Daoy (cell line): ENCODE measurements around the genes NAA40, OTUB1, TRPT1, ESRRA and CCDC88B.

- RAMPAGE, long total RNA, result no peak
These were observed 740 bp downstream of the PLAAT4 start for GRCh38 chr11:63537148-63537947.

- RAMPAGE, long total RNA, result no peak
These were observed 9.4 kb downstream of the PLAAT2 start for GRCh38 chr11:63553611-63554252.

DNA sequence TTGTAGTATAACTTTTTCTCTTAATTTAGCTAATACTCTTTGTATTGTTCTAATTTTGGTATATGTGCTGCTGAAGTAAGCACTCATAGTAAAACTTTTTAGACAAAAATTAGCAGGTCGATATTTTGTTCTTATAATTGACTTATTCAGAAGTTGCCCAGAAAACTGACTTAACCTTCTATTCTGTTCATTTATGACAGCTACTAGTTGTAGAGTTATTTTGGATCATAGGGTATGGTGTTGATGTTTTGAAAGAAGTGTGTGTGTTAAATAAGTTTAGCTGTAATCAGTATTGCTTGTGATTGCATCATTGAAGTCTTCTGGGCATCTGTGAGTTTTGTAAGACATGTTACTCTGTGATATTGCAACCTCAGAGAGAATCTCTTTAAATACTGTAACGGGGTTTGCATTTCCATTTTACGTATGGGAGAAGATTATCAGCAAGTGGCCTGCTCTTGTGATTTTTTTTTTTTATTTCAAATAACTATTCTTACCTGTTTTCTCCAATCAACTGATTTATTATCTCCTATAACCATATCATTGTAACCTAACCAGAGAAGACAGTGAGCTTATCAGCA lies 7.9 kb downstream of the RTN3 start:
- RAMPAGE, long total RNA, result no peak

GRCh38 chr11:63763358-63763889 lies 5.2 kb downstream of the ZFTA start:
- RAMPAGE, long total RNA, result no peak

DNA sequence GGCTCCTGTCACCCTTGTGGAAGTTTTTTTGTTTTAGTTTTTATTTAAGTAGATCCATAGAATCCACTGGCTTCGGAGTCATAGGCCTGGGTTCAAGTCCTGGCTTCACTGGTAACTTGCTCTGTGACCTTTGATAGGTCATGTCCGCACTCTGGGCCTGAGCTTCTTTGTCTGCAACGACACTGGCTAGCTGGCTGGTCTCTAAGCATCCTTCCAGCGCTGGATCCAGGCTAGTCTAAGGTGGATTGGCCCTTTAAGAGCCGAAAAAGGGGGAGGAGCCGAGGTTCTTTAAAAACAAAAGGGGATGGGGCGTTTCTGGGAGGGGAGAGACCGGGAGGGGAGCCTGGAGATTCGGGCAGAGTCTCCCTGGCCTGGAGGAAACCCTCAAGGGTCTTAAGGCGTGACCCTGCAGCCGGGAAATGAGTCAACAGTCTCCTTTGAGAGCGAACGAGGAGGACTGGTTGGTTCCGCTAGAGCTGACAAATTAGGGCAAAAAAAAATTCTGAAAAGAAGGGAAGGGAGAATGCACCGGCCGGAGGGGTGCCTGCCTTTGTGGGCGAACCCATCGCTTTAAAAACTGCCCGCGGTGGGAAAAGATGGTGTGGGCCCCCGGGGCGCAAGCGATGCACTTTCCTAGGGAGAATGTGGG lies 1.1 kb downstream of the ZFTA start:
- RAMPAGE, long total RNA, result no peak

DNA sequence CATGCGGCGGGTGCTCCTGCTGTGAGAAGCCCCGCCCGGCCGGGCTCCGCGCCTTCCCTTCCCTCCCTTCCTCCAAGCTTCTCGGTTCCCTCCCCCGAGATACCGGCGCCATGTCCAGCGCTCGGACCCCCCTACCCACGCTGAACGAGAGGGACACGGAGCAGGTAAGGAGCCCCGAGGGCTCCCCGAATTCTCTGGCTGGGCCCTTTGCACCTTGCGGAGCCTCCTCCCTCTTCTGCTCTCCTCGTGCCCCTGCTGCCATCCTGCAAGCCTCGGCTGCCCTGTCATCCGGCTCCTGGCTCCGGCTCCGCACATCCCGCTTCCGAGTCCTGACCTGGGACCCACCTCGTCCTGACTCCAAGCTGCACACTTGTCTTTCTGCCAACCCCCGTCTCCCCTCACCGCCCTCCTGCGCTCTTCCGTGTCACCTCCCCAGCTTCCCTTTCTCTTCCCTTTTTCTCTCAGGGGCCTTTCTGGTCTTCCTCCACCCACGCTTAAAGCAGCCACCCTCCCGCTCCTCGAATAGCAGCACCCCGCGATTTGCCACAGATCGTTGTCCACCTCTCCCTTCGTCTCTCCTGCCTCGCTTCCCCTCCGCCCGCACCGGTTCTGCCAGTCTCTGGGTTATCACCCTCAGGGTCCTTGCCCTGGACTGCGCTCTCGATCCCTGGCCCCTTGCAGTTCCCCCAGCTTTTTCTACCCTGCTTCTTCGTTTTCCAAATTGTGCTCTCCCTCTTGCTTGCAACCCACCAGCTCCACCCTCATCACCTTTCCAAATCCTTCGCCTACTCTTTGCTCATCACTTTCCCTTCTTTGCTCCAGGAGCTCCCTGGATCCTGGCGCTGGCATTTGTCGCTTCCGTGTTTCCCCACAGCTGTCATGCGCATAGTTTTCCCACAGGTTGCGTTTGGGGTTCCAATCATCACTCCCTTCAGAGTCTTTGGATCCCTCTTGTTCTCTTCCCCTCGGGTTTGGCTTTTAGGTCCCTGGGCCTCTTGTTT lies 787 bp downstream of the MARK2 start:
- RAMPAGE, long total RNA, result no peak

- RAMPAGE, long total RNA, result no peak
These were observed 21.9 kb downstream of the RCOR2 start for GRCh38 chr11:63894939-63895504.

DNA sequence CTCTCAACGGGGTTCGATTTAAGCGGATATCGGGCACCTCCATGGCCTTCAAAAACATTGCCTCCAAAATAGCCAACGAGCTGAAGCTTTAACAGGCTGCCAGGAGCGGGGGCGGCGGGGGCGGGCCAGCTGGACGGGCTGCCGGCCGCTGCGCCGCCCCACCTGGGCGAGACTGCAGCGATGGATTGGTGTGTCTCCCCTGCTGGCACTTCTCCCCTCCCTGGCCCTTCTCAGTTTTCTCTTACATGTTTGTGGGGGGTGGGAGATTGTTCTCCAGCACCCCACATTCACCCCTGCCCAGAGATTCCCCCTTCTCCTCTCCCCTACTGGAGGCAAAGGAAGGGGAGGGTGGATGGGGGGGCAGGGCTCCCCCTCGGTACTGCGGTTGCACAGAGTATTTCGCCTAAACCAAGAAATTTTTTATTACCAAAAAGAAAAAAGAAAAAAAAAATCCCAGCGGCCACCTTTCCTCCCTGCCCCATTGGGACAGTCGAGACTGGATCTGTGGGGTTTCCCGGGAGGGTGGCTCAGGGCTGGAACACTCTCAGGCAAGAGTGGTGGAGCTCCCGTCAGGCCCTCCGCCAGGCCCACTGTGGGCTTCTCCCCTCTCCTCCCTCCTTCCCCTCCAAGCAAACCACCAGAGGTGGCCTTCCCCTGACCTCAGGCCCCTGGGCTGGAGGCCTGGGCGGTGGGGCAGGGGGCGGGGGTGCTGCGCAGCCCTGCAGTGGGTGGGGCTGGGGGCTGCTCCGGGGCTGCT lies 7.6 kb downstream of the RCOR2 start:
- RAMPAGE, long total RNA, result no peak

DNA sequence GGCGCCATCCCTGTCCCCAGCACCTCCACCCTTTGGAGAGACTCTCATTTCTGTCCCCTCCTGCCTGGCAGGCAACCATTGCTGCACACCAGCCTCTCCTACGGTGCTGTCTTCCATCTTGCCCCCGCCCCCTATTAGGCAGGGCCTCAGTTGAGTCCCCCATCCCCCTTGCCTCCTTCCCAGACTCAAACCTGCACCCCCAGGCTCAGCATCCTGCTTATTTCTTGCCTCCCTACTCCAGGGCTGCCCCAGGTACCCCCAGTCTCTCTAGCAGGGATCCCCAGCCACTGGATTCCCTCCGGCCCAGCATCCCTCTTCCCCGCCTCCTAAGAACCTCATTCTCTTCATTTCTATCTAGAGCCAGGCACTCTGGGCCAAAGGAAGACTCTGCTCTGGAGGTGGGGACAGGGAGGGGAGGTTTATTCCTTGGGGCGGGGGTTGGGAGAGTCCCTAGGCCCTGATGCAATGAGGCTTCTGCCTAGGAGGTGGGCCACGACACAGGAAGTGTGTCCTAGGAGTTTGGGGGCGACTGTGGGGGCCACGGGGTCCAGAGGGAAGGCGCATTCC lies 1.8 kb upstream of the RCOR2 start:
- RAMPAGE, long total RNA, result no peak

DNA sequence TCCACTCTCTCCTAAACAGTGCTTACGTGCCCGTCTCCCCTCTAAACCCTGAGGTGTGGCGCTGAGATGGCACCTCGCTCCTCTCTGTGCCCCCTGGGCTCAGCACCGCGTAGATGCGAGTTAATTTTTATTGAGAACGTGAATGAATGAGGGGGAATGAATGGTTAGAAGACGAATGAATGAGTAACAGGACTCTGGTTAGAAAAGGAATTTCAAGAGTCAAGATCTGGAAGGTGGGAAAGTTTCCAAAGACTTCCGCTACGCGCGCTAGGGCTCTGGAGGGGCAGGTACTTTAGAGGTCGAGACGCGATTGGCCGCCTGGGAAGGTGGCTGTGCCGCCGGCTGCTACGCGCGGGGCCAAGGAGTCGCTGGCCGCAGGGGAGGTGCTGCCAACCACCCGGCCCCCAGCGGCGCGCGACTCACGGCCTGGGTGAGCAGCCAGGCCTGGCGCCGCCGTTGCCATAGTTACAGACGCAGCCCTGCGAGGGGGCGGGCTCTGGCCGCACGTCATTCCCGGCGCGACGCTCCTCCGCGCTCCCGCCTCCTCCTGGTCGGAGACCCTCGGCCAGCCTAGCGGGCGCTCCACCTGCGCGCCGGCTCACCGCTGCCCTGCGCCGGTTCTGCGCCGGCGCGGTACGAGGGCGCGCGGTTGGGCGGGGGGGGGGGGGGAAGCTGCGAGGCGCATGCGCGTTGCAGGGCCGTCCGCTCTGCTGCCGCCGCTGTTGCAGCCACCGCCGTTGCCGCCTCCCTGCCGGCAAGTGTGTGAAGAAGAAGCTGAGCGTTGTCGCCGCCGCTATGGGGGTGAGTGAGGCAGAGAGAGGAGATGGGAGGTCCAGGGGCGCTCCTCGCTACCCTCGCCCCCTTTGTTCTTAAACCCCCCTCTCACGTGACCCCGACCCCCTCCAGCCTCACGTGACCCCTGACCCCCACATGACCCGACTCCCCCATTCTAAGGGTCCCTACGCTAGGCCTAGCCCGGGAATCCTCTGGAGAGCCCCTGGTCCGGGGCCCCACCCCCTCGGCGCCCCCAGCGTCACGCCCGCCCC lies at the start of gene NAA40:
TSS of gene NAA40 (plus strand) at position 701 of the 1,046 bp plus-strand sequence.
- RAMPAGE, long total RNA, result start-site peak on the plus strand centred at position 689 of the sequence, 49 bp wide, 54 and 25 reads in 2 replicates

DNA sequence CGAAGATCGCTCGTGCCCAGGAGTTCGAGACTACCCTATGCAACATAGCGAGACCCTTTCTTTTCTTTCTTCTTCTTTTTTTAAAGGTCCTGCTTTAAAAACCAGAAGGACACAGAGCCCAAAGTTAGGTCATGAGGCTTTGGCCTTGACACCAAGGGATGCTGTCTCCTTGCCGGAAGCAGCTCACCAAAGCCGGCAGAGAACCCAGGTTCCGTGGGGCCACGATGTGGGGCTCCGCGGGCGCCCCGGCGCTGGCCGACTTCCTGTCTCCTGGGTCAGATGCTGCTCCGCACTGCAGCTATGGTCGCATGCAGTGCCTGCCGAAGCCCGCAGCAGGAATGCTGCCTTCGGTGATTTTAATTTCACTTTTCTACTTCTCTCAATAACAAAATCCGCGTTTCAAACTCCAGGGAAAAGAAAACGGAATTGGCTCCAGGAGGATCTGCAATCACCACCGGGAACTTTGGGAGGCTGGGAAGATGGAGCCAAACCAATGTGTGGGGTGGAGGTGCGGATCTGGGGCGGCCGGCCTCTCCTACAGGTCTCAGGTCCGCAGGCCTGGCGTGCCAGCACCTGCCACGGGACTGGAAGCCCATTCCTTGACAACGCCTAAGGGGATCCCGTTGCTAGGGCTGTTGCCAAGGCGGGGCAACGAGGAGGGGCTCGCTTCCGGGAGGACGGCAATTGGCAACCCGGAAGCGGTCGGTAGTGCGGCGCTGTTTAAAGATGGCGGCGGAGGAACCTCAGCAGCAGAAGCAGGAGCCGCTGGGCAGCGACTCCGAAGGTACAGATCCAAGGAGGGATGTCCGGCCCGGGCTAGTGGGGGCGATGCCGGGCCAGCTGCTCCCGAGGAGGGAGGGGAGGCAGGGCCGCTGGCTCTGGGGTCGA lies at the start of gene OTUB1:
TSS of gene OTUB1 (plus strand) at position 708 of the 888 bp plus-strand sequence.
- RAMPAGE, long total RNA, result no peak

DNA sequence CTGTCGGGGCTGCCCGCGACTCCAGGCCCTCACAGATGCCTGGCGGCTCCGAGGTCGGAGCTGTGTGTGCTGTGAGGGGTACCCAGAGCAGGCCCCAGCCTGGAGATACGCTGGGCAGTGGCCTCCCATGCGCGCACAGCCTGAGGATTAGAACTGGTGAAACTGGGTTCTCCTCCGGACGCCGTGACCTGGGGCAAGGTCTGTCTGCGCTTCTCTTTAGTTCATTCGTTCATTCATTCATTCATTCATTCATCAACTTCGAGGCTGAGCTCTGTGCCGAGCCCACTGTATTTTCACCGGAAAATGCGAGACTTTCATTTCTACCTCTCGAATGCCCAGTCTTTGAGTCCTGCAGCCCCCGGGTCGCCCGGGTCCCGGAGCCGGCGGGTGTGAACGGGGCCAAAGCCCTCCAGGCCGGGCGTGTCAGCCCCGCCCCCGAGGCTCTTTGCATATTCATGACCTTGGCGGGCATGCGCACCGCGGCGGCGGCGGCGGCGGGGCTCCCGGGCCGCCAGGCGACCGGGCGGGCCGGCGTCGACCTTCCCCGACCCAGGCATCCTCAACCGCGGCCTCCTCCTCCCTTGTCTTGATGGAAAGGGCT lies 24.8 kb downstream of the FLRT1 start:
- RAMPAGE, long total RNA, result no peak

GRCh38 chr11:64220466-64221277 lies 5.3 kb downstream of the TRPT1 start:
- RAMPAGE, long total RNA, result no peak

DNA sequence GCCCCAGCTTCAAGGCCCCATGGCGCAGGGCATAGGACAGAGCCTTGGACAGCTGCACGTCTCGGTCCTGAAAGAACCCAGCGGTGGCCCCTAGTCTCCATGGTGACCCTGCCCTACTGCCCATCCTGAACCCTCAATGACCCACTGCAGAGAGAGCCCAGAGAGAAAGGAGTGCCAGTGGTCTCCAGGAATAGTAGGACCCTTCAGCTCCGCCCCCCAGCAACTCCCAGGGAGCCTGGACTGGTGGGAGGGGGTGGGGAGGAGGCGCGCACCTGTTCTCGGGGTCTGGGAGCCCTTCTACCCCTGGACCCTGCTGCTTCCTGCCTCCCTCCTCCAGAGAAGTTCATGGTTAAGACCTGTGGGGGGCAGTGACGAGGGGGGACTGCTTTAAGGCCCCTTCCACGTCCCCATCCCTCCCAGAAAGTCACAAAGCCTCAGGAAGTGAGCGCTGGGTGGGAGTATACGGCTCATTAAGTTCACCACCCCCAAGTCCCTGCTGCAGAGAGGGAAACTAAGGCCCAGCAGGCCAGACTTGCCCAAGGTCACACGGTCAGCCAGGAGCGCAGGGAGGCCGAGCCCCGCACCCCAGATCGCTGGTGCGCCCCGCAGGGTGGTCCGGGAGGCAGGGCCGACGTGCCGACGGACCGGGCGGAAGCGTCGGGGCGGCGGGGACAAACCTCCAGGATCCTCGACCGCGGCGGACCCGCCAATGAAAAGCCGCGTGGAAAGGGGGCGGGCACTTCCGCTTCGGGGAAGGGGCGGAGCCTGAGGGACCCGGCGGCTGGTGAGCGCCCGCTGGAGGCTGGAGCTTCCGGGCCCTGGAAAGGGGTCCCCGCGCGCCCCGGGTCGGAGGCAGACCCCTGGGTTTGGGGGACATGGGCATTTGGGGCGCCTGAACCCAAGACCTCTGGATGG lies at the start of gene TRPT1:
TSS of gene TRPT1 (minus strand) at position 673 of the 915 bp plus-strand sequence.
- RAMPAGE, long total RNA, result no peak

DNA sequence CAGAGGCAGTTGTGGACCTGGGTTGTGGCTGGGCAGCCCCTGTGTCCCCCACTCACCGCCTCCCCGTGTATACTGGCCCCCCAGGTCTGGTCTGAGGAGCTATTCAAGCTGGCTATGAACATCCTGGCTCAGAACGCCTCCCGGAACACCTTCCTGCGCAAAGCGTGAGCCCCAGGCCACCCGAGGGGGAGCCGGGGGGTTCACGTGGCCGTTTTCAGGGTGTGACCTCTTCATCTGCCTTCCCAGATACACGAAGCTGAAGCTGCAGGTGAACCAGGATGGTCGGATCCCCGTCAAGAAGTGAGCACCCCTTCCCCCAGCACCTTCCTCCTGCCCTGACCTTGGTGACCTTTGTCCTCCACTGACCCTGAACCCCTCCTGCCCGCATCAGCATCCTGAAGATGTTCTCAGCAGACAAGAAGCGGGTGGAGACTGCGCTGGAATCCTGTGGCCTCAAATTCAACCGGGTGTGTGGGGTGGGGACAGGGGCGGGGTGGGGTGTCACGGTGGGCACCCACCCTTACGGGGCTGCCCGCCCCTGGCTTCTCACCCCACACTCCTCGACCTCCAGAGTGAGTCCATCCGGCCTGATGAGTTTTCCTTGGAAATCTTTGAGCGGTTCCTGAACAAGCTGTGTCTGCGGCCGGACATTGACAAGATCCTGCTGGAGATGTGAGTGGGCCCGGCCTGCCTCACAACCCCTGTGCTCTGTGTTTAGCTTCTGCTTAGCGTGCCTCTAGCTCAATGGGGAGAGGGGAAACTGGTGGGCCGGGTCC lies 4.0 kb downstream of the PLCB3 start:
- RAMPAGE, long total RNA, result no peak

GRCh38 chr11:64305477-64305632 lies at the start of gene ESRRA:
ESRRA (plus strand) TSS chr11:64305524.
- RAMPAGE, long total RNA, result no peak

DNA sequence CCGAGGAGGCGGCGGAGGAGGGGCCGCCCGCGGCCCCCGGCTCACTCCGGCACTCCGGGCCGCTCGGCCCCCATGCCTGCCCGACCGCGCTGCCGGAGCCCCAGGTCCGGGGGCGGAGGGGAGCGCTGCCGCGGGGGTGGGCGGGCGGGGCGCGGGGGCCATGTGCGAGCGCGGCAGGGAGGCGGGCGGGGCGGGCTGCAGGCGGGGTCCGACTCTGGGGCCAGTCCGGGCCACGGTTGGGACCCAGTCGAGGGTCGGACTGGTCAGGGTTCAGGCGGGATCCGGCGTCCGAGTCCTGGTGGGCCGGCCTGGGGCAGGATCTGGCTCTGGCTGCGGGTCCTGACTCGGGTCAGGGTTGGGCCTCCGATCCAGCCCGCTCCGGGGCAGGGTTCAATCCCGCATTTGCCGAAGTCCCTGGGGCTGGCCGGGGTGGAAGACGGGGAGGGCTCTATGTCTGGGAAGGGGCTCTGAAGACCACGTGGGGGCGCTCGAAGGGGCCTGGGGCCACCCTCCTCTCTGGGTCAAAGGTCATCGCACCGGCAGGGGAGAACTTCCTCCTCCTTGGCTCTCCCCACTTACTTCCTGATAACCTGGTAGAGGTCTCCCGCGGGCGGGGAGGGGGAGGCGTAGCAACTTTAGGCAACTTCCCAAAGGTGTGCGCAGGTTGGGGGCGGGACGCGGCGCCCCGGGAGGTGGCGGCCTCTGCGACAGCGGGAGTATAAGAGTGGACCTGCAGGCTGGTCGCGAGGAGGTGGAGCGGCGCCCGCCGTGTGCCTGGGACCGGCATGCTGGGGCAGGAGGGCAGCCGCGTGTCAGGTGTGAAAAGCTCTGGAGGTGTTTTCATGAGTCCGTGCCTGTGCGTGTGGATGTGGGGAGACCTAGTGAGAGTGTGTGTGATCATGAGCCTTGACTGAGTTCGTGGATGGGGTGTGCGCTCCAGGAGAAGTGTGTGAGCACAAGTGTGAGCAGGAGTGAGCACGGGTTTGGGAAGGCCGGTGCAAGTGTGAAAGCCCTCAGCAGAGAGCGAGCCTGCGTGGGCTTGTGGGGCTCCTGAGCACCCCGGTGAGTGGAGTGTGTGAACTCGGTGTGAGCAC lies 656 bp downstream of the ESRRA start:
- RAMPAGE, long total RNA, result no peak

GRCh38 chr11:64315560-64316408 lies 1.6 kb downstream of the TRMT112 start:
- RAMPAGE, long total RNA, result no peak

- RAMPAGE, long total RNA, result no peak
These were observed at the start of gene CCDC88B for GRCh38 chr11:64339786-64340378. CCDC88B (plus strand) TSS chr11:64340204.

DNA sequence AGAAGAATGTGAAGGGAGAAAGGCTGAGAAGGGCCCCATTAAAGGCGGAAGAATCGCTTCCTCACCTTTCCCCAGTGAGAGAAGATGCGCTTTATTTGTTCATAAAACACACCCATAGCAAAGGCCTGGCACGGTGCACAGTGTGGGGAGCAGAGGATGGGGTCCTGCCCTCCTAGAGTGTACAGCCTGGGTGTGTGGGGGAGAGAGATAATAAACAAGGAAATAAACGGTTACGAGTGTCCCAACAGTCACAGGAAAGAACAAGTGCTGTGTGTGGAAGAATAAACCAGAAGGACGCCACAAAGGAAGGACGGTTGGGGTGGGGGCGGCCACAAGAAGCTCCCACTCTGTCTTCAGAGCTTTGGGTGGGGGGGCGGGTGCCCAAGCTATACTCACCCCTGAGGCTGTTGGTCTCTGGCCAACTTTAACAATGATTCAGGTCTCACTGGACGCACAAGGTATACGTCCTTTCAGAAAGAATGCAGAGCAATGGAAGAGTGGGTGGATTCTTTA lies 56.1 kb upstream of the SLC22A11 start:
- RAMPAGE, long total RNA, result no peak